ENCODE measurements around a stretch of chr13.

- PRO-cap, 3 experiments, result no peak in any of the 3 experiments
These were observed 50.7 kb upstream of the C13orf46 start for GRCh38 chr13:114024379-114025112.

DNA sequence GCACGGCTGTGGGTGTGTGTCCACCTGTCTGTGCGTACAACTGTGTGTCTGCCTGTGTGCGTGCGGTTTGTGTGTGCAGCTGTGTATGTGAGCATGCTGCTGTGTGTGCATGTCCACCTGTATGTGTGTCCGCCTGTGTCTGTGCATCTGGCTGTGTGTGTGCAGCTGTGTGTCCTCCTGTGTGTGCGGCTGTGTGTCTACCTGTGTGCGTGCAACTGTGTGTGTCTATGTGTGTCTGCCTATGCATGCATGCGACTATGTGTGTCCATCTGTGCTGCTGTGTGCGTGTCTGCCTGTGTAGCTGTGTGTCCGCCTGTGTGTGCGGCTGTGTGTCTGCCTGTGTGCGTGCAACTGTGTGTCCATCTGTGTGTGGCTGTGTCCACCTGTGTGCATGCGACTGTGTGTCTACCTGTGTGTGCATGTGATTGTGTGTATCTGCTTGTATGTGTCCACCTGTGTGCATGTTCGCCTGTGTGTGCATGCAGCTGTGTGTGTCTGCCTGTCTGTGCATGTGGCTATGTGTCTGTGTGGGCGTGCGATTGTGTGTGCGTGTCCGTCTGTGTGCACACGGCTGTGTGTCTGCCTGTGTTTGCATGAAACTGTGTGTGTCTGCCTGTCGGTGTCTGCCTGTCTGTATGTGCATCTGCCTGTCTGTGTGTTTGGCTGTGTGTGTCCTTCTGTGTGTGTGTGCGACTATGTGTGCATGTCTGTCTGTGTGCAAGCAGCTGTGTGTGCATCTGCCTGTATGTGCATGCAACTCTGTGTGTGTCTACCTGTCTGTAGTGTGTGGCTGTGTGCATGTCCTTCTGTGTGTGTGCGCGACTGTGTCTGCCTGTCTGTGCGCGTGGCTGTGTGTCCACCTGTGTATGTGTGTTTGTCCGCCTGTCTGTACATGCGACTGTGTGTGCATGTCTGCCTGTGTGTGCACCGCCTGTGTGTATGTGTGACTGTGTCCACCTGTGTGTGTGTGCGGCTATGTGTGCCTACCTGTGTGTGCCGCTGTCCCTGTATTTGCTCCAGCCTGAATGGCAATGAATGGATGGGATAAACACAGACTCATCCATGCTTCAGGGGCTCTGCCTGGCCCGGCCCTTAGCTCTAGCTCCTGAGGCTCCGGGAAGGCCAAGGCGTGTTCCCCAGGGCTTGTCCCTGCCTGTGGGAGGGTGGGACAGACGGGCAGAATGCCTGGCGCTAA is 57.2 kb upstream of the C13orf46 start:
- PRO-cap, 3 experiments, result no peak in any of the 3 experiments

DNA sequence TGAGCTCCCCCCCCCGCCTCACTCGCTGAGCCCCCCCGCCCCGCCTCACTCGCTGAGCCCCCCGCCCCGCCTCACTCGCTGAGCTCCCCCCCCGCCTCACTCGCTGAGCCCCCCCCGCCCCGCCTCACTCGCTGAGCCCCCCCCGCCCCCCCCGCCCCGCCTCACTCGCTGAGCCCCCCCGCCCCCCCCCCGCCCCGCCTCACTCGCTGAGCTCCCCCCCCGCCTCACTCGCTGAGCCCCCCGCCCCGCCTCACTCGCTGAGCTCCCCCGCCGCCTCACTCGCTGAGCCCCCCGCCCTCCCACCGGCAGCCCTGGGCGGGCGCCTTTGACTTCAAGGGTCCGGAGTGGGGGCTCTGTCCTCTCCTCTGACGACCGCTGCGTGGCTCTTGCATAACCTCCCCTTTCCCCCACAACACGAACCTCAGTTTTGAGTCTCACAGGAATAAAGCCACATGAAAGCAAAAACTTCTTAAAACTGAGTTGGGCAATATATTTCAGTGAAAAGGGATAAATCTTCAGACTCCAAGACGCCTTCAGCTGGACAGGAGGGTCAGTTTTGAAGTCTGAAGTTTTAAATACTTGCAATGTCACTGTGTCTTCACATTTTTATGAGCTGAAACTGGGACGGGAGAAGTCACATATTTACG is 70.5 kb upstream of the C13orf46 start:
- PRO-cap, 3 experiments, result no peak in any of the 3 experiments

GRCh38 chr13:114128602-114129637 is 3.5 kb downstream of the RASA3 start:
- PRO-cap, 3 experiments, result peak in 3 of 3 experiments; most common plus-strand start chr13:114129202 (in 3); most common minus-strand start chr13:114129054 (in 1)

DNA sequence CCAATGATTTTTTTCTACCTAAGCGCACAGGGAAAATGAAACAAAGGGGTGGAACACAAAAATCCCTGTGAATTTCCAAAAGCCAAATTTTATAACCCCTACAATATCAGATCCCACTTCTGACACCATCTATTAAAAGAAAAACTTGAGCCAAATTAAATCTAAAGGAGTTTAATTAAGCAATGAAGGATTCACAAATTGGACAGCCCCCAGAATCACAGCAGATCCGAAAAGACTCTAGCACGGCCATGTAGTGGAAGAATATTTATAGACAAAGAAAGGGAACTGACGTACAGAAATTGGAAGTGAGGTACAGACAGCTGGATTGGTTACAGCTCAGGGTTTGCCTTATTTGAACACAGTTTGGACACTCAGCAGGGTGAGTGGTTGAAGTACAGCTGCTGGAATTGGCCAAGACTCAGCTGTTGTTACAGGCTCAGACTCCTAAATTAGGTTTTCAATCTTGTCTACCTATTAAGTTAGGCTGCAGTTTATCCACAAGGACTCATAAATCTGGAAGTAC is 5.9 kb upstream of the CFAP97D2 start:
- PRO-cap, 3 experiments, result no peak in any of the 3 experiments

DNA sequence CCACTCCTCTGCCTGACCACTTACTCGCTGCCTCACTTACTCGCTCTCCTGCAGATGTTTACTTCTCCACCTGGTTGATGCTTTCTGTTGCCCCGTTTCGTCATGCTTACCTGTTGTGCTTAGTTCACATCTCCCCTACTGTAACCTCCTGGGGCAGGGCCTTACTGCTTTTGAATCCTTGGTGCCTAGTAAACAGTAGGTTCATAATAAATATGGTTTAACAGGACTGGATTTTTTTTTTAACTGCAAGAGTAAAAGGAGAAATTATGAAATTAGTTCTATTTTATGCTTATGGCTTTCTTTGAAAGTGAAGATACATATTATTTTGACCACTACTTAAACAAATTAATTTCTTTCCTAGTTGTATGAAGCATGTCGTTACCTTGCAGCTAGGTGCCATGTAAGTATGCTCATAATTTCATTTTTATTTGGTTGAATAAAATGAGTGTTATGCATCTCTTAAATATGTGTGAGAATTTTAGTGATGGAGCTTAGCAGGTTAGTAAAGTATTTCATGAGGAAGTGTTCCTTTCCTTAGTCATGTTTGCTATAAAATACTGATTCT is 4.0 kb downstream of the CDC16 start:
- PRO-cap, 3 experiments, result no peak in any of the 3 experiments

- PRO-cap, 3 experiments, result peak in 3 of 3 experiments; most common plus-strand start chr13:114280687 (in 2); most common minus-strand start chr13:114280725 (in 3)
These were observed 1.0 kb upstream of the UPF3A start for GRCh38 chr13:114280263-114280929.

GRCh38 chr13:114296278-114296973 is 15.0 kb downstream of the UPF3A start:
- PRO-cap, 3 experiments, result no peak in any of the 3 experiments

All from Metastatic Breast Carcinoma in the Ovary (tissue), 3 donors.